Tibial nerve (tissue), 3 donors: ENCODE measurements around a stretch of chr13.

- PRO-cap = no peak
- RAMPAGE, long total RNA, 3 experiments = no peak in any of the 3 experiments
Measured at GRCh38 chr13:31372253-31372607, 172.5 kb downstream of the B3GLCT start.

DNA sequence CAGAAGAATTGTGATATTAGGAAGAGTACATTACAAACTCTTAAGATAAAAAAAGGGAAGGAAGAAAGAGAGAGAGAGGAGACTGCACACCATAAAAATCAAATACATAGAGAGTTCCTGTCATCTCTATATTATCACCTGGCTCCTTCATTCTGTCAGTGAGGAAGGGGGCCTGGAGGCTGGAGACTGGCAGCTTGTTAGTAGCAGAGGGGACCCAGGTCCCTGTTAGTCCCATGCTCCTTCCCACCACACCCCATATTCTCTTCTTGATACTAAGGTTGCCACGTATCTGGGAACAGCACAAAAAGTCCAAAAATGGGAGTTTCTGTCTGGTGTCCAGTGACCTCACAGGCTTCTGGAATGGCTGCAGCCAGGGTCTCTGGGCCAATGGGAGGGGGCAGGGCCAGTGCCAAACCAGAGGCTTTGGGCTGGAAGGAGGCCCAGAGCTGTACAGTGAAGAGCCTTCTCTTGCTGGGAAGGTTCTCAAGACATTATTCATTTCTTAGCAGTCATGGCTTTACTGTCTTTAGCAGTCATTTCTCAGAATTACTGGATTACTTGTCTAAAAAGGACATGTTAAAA, 119.1 kb downstream of the FRY start:
- PRO-cap = no peak
- RAMPAGE, long total RNA, 3 experiments = no peak in any of the 3 experiments

DNA sequence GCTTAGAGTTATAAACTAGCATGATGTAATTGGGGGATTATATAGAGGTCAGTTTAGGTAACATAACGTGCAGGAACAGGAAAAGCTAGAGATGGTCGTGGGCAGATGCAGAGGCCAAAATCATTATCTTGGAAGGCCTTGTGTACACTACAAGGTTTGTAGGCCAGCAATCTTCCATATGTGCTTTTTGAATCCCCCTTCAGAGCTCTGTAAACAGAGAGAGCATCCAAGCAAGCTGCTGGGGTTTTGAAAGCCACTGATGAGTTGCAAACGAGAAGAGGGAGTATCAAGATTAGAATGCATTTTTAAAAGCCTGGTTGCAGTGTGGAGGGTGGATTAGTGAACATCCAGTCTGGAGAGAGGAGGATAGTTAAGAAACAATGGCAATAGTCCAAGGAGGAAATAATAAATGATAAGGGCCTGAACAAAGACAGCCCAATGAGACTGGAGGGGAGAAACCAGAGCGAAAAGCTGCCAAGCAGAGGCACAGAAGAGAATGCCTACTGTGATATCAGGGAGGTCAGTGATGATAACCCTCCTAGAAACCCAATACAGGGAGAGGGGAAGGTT, 109.6 kb downstream of the ZAR1L start:
- PRO-cap = no peak
- RAMPAGE, long total RNA, 3 experiments = no peak in any of the 3 experiments

- PRO-cap = no peak
- RAMPAGE, long total RNA, 3 experiments = no peak in any of the 3 experiments
Measured at GRCh38 chr13:32340556-32341270, 25.4 kb downstream of the BRCA2 start.

DNA sequence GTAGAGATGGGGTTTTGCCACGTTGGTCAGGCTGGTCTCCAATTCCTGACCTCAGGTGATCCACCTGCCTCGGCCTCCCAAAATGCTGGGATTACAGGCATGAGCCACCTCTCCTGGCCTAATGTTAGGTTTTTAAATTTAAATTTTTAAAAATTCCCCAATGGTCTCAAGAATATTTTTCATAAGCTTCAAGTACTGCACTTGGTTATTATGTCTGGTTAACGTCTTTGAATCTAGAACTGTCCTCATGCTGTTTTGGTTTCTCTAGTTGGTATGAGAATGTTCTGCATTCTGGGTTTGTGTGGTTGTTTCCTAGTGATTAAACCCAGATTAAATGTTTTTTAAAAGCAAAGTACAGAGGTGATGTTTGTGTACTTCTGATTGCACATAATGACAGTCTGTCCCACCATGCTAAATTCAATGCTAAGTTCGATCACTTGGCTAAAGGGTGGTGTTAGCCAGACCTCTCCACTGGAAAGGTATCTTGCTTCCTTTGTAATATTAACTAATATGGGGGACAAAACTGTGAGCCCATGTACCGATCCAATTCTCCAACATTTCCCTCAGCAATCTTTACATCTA, 14.7 kb downstream of the N4BP2L1 start:
- PRO-cap = no peak
- RAMPAGE, long total RNA, 3 experiments = no peak in any of the 3 experiments

- PRO-cap = no peak
- RAMPAGE, long total RNA, 3 experiments = no peak in any of the 3 experiments
Measured at GRCh38 chr13:32414416-32415016, 13.4 kb downstream of the N4BP2L1 start.

DNA sequence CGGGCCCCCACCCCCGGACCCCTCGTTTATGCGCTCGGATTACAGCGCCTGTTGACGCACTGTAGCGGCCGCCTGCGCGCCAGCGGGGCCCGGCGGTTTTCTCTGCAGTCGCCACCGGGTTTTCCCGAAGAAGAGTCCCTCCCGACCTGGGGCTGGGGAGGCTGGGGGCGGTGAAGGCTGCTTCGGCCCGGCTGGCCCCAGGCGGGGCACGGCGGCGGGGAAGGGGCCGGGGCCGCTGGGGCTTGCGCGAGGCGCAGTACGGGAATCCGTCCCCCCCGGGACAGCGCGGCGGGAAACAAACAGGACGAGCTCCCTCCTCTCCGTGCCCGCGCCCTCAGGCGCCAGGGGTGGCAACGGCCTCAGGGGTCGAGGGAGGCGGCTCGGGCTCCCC, 588 bp downstream of the N4BP2L1 start:
- PRO-cap = bidirectional peak, plus-strand start at position 59 of the sequence, minus-strand start at position 24 of the sequence
- RAMPAGE, long total RNA, 3 experiments = no peak in any of the 3 experiments

GRCh38 chr13:32526033-32527172, 12.2 kb downstream of the N4BP2L2 start:
- PRO-cap = no peak
- RAMPAGE, long total RNA, 3 experiments = no peak in any of the 3 experiments

DNA sequence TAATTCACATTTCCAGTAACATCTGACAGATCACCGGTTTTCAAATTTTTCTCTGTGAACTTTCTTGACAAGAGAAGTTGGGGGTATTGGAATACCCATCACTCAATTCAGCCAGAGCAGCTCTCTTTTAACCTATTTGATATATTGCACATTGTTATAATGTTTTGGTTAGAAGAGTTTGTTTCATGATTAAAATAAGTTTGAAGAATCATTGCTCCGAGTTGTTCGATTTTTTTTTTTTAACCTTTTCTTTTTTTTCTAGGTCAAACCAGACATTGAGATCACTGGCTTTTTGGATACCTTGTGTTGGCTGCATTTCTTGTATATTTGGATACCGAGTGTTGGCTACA, 42.8 kb downstream of the PDS5B start:
- PRO-cap = no peak
- RAMPAGE, long total RNA, 3 experiments = no peak in any of the 3 experiments

DNA sequence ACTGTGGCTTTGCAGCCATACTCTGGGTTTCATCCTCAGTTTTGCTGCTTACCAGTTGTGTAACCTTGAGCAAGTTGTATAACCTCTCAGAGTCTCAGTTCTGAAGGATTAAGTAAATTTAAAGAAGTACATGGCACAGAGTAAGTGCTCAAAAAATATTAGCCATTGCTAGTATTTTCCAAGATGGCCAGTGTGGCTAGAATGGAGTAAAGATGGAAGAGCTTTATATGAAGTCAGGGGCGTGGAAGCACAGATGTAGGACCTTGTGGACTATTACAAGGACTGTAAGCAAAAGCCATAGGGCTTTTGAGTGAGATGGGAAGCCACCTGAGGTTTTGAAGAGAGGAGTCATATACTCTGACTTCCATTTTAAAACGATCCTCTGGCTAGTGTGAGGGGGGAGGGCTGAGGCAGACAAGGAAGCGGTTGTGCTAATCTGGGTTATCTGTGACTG, 203.7 kb downstream of the PDS5B start:
- PRO-cap = no peak
- RAMPAGE, long total RNA, 3 experiments = no peak in any of the 3 experiments

DNA sequence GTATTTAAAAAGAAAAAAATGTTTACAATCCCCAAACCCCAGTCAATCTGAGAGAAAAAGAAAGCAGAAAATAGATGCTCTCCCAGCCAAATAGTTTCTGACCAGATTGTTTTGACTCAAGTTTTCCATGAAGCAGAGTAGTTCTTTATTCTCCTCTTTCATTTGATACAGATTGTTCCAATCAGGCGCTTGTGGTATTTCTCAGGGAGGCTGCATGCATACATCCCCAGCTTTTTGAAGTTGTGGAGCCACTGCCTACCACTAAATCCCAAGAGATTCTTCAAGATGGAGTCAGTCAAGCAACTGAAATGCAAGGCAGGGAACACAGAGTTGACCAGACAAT, 110.5 kb downstream of the STARD13 start:
- PRO-cap = unidirectional peak, plus-strand start at position 192 of the sequence
- RAMPAGE, long total RNA, 3 experiments = no peak in any of the 3 experiments

GRCh38 chr13:33205634-33206558, 79.7 kb downstream of the STARD13 start:
- PRO-cap = unidirectional peak, minus-strand start at chr13:33206024
- RAMPAGE, long total RNA, 3 experiments = start-site peak on the minus strand in 2 of 3 experiments, at chr13:33205984-33206029 at its widest, 40 to 130 reads per replicate

DNA sequence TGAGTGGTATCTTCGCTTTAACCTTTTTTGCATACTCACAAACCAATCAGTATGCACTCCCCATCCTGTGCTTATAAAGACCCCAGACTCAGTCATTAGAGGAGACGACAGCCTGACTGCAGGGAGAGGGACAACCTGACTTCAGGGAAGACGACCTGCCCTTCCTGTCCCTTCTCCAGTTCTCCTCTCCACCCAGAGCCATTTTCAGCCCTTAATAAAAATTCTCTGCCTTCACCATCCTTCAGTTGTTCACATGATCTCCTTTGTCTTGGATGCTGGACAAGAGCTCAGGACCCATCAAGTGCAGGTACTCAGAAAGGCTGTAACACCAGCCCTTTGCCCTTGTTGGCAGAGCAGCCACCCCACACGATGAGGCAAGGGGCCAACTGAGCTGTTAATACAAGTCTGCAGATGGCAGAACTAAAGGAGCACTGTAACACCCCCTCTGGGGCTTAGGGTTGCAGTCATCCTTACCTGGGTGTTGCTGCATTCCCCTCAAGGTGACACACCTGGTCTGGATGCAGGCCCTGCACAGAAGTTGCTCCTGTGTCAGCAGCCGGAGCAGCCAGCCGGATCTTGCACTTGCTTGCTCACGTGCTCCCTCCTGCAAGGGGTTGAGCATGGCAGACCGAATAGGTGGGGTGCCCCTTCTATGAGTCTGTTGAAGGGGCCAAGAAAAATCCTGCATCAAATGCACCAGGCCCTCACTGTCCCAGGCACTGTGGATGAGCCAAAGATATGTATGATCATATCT, 52.1 kb downstream of the STARD13 start:
- PRO-cap = no peak
- RAMPAGE, long total RNA, 3 experiments = no peak in any of the 3 experiments

- PRO-cap = no peak
- RAMPAGE, long total RNA, 3 experiments = no peak in any of the 3 experiments
Measured at GRCh38 chr13:33256201-33256803, 29.3 kb downstream of the STARD13 start.

- PRO-cap = no peak
- RAMPAGE, long total RNA, 3 experiments = no peak in any of the 3 experiments
Measured at GRCh38 chr13:33282601-33283269, 2.8 kb downstream of the STARD13 start.

GRCh38 chr13:33283746-33284753, 1.5 kb downstream of the STARD13 start:
- PRO-cap = unidirectional peak, plus-strand start at chr13:33284203
- RAMPAGE, long total RNA, 3 experiments = no peak in any of the 3 experiments

DNA sequence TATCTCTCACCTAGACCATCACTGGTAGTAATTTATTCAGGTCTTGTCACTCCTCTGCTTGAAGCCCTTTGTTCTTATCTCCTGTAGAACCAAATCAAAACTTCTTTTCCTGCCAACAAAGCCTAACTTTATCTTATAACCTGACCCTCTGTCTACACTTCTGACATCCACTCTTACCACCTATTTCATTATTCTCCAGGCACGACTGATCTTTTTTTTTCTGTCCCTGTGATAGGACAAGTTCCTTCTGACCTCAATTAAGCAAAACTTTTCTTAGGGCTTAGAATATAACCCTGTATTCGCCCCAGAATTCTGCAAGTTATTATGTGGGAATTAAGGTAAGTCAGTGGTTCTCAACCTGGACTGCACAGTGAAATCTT, 58.2 kb upstream of the STARD13 start:
- PRO-cap = no peak
- RAMPAGE, long total RNA, 3 experiments = no peak in any of the 3 experiments

GRCh38 chr13:33352938-33354148, 67.8 kb upstream of the STARD13 start:
- PRO-cap = unidirectional peak, minus-strand start at chr13:33353270
- RAMPAGE, long total RNA, 3 experiments = no peak in any of the 3 experiments

DNA sequence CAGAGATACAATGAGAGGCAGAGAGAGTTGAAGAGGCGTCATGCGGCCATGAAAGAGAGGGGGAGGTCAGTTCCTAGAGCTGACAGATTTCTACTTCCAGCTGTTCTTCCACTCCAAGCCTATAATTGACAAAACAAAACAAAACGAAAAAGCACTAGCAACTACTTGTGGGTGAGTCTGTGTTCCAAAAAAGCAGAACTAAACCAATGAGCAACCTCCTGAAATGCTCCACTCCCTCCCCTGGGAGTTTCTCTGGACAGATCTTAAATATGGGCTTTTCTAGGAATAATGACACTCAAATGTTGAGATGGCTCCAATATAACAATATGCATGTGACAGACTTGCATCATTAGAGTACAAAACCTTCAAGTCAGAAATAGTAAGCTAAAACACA, 173.4 kb upstream of the RFC3 start:
- PRO-cap = no peak
- RAMPAGE, long total RNA, 3 experiments = no peak in any of the 3 experiments

- PRO-cap = unidirectional peak, minus-strand start at chr13:33676820
- RAMPAGE, long total RNA, 3 experiments = start-site peak on the minus strand in 2 of 3 experiments, at chr13:33676712-33676797 at its widest, 18 to 23 reads per replicate
Measured at GRCh38 chr13:33676638-33677370, 141.1 kb upstream of the RFC3 start.